Hair follicular keratinocyte (primary cell): ENCODE measurements around a stretch of chr11.

DNA sequence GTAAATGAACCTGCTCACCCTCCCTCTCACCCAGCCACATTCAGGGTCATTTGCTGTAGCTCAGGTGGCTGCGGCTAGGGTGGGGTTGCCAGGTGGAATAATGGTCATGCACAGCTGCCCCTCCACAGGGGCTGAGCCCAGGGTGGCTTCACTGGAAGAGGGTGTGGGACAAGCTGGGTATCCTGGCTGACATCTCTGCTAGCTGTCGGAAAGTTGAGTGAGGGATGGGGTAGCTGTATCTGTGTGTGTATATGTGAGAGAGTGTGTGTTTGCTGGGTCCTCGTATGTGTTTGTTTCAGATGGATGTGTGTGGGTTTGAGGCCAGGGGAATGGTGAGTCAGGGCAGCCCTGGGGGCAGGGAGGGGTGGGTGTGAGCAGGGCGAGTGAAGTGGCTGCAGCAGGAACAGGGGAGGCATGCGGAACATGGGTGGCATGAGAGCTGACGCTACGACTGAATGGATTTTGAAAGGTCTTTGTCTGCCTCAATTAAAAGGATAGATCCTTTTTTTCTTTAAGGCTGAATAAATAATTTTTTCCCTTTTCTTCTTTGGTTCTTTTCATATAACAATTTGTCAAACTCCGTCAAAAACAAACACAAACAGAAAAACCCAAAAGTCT, 79.8 kb downstream of the ADAMTS15 start:
- RAMPAGE, long total RNA, result no peak

DNA sequence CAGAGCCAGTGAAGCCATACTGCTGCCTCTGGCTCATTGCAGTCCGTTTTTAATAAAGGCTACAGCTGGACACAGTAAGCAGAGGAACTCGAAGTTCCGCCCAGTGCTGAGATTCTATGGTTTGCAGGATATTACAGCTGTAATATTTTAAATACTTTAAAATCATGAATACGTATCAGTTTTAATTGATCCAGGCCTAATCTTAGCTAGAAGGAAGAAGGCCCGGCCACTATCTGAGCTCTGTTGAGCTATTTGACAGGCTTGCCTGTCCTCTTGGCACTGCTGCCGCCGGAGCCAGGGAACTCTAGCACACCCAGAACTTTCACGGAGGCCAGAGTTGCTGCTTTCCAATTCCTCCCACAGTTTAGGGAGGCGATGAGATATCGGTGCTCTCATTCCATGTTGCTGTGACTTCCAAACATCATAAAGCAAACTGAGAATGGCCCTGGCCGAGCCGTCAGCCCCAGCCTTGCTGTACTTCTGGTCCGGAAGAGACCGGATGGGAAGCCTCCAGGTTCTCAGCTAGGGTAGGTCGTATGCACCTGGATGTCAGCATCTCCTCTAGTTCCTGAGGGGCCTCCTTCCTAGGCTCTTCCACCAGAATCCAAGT, 200.1 kb downstream of the ADAMTS15 start:
- RAMPAGE, long total RNA, result no peak

GRCh38 chr11:131423540-131423778, 53.0 kb downstream of the NTM start:
- RAMPAGE, long total RNA, result no peak

DNA sequence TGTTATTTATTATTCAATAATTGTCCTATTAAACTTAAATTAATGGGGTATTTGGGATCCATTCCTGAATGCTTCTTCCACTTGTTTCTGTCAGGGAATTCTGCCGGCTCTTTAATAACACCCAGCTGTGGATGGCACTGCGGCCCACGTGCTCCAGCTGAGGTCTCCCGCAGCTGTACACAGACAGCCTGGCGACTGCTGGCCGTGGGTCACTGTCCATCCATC, 485.0 kb downstream of the OPCML start:
- RAMPAGE, long total RNA, result no peak

GRCh38 chr11:133653598-133653848, 121.2 kb upstream of the OPCML start:
- RAMPAGE, long total RNA, result no peak

GRCh38 chr11:133957840-133958260, 1.1 kb upstream of the IGSF9B start:
- RAMPAGE, long total RNA, result no peak

GRCh38 chr11:134038734-134039183, 30.1 kb upstream of the JAM3 start:
- RAMPAGE, long total RNA, result no peak

DNA sequence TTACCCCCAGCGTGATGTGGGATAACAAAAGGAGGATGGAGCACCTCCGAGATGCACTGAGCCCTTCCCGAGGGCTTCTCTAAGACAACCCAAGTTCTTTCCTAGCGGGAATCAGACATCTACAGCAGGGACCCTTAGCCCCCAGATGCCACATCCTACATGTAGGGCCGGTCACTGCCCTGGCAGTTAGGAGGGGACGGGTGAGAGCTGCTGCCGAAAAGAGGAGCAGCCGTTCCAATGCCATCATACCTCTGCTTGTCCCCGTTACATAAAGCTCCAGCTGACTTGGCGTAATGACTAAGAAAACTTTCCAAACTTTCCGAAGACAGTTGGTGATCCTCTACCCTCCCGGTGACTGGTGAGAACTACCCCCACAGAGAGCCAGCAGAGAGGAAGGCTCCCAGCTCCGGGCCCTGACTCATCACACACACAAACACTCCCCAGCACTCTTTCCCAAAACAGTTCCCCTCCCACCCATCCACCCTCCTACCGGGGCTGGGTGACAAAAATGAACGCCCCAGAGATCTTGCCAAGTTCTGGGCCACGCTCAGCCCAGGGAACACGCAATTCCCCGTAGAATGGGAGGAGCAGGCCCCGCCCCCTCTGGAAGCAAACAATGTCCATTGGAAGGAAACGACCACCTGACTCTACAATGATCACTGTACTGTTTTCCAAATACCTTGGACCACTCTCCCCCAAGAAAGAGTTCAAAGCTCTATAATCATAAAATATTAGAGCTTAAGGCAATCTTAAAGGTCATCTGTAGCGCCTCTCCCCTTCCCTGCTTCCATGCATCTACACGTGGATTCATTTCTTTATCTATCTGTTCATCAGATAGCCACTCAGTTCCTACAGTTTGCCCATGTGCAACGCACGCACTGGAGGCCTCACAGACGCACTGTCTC, 21.3 kb upstream of the JAM3 start:
- RAMPAGE, long total RNA, result no peak

GRCh38 chr11:134155860-134156419, 67.8 kb downstream of the NCAPD3 start:
- RAMPAGE, long total RNA, result no peak

- RAMPAGE, long total RNA, result no peak
Measured at GRCh38 chr11:134468778-134469005, 56.6 kb upstream of the B3GAT1 start.

- RAMPAGE, long total RNA, result no peak
Measured at GRCh38 chr11:134497663-134497985, 85.6 kb upstream of the B3GAT1 start.

- RAMPAGE, long total RNA, result no peak
Measured at GRCh38 chr11:134582421-134582793, 170.4 kb upstream of the B3GAT1 start.

DNA sequence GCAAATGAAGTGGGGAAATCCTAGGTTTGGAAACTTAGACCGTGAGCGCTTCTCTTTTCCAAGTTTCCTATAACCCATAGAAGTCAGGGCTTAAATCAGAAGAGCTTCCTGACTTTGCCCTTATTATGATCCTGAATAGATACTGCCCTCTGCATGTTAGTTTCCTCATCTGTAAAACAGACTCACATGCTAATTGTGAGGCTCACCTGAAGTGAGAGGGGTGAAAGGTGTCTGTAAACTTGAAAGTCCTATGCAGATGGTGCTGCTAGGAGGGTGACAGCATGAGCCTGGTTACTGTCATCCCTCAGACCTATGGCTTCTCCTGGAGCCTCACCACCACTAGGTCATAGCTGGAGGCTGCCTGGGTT, 229.4 kb upstream of the B3GAT1 start:
- RAMPAGE, long total RNA, result no peak